Cardiac atrium fibroblast (primary cell): ENCODE data around the gene GATA3.

DNA sequence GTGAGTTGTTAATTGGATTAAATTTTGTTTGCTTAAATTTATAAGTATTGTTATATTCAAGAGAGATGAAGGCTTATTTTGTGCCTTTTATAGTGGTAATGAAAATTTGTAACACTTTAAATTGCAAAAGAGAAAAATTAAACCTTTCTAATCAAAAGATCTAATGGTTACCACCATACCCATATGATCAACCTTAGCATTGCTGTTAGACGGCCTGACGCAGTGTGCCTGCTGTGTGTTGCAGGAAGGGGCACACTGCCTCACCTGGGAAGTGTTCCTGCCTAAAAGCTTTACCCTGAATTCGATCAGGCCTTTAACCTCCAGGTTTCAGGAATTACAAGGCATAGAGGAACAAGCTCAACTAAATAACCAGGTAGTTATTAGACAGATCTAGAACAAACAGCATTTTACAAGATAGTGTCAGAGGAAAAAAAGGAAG, 11.3 kb downstream of the RBM17 start:
- RAMPAGE, long total RNA: no peak

DNA sequence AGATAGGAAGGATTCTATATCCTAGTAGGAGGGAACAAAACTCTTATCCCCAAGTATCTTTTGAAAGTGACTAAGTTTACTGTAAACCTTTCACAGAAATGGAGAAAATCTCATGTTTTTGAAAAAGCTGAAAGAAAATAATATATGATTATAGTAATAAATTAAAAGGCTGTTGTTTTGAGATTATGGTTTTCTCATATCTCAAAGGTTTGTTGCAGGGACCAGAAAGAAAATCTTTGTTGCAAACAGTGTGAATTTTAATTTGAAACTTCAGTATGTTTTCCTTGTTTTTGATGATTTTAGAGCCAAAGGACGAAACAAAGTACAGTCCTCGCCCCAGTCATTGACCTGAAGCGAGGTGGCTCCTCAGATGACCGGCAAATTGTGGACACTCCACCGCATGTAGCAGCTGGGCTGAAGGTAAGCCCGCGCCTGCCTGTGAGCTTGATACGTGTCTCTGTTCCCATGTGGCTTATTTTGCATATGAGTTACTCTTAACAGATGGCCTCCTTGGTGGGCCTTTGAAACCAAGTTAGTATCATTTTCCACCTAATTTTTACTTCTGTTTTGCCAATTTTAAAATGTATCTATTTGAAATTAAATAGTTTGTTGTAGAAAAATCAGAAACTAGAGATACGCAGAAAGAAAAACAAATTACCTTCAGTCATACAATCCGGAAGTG, 12.3 kb downstream of the RBM17 start:
- RAMPAGE, long total RNA: no peak

DNA sequence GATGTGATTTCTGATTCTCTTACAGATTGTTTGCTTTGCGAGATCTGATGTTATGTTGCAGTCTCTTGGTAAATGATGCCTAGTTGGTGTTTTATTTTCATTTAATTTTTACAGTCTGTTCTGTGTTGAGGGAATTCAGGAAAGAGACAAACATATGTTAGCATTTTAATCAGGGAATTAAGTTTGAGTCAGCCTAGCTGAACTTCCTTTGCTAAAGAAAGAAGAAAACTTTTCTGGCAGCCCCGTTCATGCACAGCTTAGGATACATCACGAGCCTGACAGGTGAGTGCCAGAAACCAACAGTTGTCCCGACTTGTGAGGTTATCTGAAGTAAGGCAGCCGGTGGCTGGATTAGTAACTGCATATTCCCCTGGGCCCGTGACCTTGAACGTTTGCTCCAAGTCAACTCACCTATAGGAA, 24.0 kb downstream of the RBM17 start:
- RAMPAGE, long total RNA: no peak

DNA sequence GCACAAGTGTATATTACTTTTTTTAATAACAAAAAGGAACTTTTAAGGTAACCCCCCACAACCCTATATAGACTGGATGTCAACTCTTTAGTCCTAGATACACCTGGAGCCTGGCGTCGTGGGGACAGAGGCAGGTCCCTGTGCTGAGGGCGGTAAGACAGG, 39.5 kb upstream of the PFKFB3 start:
- RAMPAGE, long total RNA: no peak

GRCh38 chr10:6163735-6164739, 38.7 kb upstream of the PFKFB3 start:
- RAMPAGE, long total RNA: no peak

DNA sequence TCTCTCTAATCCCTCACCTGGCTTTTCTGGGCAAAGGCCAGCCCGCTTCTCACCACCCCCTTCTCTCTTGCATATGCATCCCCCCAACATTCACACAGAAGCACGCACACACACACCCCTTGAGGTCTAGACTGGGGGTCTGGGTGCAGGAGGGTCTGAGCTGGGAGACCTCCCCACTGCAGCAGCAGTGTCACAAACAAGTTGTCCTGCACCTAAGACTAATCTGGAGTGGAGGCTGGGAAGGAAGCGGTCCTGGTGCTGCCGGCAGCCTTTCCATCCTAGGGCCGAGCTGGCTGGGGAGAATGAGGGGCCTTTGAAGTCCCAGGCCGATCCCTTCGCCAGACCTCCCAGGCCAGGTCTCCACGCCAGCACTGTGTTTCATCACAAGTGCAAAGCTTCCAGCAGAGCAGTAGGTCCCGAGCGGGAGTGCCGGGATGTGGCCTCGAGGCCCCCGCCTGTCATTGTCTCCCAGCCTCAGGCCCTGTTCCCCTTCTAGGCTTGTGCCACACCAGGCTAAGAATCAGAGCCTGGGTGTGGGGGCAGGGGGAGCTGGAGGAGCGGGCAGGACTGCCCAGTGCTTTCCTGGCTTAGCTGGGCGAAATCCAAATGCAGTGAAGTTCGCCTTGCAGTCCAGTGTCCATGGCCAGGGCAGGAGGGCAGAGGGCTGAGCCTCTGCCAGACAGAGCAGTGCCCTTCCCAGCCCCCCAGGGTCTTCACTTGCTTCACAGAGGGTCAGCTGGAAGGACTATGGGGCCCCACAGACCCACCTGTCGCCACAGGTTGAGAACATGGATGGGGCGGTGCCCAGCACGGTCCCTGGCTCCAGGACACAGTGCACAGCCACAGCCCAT, 20.3 kb upstream of the PFKFB3 start:
- RAMPAGE, long total RNA: no peak

- RAMPAGE, long total RNA: no peak
Measured at GRCh38 chr10:6203856-6204890, 1.4 kb downstream of the PFKFB3 start.

GRCh38 chr10:6579125-6579811, 808 bp downstream of the PRKCQ start:
- RAMPAGE, long total RNA: no peak

GRCh38 chr10:6583293-6584215, 3.5 kb upstream of the PRKCQ start:
- RAMPAGE, long total RNA: no peak

DNA sequence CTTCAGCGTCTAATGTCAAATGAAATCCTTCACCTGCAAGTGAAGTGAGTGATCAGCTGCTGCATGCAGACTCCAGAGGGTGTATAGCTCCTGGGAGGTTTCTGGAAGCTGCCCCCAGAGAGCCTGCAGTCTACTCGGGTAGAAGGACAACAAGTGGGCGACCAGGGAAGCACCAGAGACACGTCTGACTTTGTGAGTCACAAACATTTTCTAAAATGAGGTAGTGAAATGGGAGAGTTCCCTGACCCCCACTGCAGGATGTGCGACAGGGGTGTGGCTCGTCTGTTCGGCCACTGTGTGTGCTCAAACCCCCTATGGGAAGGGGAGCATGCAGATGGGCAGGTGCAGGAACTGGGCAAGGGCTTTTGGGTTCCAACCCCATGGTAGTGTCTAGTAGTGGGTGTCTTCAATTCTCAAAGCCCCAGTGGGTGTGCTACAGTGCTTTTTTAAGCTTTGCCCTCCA, 177.1 kb upstream of the PRKCQ start:
- RAMPAGE, long total RNA: no peak

DNA sequence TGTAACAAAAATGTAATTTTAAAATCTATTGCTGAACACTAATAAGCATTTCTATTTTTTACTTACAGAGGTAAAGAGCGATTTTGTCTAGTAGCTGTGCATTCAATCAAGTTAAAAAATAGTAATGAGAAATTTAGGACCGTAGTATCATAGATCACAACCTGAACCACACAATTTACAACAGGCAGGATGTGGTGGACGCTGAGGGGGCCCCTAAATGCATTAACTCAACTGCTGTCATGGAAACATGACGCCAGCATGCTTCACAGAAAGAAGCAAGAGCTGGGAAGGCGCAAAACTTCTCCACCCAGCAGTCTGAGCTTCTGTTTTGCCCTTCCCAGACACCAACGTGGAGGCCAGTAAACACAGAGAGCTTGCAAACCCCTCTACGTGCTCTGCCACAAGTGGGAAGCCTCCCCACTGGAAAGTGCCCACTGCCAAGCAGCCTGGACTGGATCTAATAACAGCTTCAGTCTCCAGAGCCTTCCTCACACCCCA, 151.9 kb downstream of the SFMBT2 start:
- RAMPAGE, long total RNA: no peak

DNA sequence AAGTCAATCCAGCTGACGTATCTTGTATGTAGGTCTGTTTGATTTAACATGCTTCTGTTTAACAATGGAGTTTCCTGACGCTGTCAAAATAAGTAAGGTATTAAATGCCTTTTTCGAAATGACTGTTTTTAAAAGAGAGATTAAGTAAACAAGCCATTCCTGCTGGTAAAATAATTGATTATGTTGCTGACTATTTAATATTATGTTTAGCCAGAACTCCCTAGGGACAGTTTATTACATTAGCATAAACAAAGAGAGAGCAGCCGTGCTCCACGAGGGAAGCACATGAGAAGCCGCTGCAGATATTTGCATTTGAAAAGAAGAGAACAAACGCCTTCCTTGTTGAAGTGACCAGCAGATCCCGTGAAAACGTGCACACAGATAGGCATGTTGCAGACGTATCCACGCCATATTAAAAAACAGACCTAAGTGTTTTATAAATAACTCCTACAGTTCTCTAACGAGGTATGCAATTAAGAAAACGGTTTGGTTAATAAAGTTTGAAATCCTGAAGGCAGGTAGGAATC, 22.5 kb upstream of the SFMBT2 start:
- RAMPAGE, long total RNA: no peak

DNA sequence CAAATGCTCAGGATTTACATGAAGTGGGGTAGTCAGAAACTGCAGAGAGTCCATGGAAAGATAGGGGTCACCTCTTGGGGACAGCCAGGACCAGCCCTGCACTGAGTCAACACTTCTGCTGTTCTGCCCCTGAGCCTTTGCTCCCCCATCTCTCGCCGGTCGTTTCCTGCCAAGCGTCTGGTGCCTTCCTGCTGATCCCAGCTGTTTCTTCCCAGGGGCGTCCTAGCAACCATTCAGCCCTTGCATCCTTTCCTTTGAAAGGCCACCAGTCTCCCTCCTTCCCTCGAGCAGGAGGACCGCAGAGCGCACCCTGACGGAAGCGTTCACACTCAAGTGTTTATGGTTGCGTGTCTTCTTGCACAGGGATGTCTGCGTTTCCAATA, 64.7 kb upstream of the SFMBT2 start:
- RAMPAGE, long total RNA: no peak

- RAMPAGE, long total RNA: no peak
Measured at GRCh38 chr10:8054522-8054937, at the start of gene GATA3. Gene GATA3, plus strand, starts transcription at chr10:8054688.

GRCh38 chr10:8054938-8055388, 475 bp downstream of the GATA3 start:
- RAMPAGE, long total RNA: no peak

DNA sequence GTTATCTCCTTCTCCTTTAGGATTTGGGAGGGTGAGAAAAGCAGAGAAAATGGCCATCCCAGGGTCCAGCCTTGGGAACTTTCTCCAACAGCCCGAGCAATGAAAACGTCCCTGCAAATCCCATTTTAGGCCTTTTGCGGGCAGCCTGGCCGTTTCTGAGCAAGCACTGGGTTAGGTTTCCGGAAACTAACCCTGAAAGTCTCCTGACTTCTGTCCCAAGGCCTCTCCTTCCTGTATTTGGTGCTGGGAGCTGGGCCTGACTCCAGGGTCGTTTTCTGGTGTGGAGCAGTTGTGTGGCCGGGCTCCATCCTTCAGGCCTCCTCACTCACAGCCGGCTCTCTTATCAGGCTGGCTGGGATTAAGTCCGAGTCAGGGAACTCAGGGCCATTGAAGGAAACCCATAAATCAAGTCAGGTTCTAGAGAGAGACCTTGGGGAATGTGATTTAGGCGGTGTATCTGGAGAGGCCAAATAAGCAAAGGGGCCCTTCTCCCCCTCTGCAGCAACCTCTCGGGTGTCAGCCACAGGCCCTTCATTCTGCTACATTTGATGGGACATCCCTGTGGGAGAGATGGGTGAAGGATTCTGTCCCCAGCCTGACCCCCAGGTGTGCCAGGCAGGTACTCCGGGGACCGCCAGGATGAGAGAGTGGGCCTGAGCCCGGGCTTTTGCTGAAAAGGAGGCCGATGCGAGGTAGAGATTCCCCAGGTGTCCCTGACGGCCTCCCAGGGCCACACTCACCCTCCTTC, 3.2 kb downstream of the GATA3 start:
- RAMPAGE, long total RNA: no peak

- RAMPAGE, long total RNA: no peak
Measured at GRCh38 chr10:8073719-8074721, 19.5 kb downstream of the GATA3 start.

GRCh38 chr10:8275811-8276429, 221.4 kb downstream of the GATA3 start:
- RAMPAGE, long total RNA: no peak

DNA sequence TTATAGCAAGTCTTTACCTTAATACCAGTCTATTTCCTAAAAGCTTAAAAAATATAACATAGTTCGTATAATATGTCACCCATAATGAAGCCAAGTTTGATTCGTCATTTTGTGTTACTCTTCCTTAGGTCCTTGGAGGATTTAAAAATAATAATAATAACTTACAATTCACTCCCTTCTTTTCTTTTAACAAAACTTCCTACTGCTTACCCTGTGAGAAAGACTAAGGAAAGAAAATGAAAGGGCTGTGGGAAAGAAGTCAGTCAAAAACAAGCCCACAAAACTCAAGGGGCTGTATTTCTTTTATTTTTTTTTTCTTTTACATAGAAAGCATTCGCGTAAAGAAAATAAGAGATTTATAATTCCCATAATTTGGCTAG, 187.3 kb upstream of the CELF2 start:
- RAMPAGE, long total RNA: no peak

DNA sequence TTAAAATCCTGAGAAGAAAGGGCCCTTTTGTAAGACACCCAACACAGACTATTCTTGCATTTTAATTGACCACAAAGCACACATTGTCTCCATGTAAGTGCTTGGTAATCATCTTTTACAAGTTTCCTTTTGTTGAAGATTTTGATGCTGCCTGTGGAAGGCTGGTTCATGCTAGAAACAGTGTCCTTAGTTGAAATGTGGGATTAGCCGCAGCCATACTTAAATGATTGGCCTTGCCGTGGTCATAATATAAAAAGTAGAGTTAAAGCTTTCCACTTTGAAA, 32.3 kb upstream of the CELF2 start:
- RAMPAGE, long total RNA: no peak